Daoy (cell line): ENCODE data around the genes CH25H and RPP30.

GRCh38 chr10:88971538-88972159 is 18.9 kb upstream of the FAS start:
- RAMPAGE, long total RNA: no peak

DNA sequence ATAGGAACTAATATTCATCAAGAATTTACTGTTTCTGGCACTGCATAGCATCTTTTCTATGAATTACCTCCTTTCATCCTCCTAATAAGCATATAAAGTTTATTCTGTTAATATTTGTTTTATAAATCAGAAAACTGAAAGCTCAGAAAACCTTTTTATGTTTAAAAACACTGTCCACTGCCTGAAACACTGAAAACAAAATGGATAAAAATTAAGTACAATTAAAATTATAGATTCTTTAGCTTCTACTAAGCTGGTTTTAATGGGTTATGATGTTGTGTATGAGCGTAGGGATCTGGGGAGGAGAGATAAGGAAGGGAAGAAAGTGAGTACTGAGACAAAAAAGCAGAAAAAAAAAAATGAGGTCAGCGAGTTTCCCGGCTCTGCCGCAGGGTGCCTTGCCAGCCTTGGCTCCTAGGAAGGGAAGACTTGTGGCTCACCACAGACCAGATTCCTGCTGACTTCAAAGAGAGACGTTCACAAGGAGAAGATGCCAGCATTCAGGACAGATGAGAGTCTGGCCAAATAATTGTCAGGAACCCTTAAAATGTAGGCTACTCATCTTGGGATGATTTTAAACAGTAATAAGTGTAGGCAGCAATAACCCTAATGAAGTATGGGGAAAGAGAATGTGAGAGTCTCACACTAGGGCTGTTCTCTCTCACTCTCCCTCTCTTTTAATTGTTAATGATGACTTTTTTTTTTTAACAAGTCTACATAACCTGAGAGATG is 11.5 kb upstream of the FAS start:
- RAMPAGE, long total RNA: no peak

GRCh38 chr10:88980675-88981284 is 9.8 kb upstream of the FAS start:
- RAMPAGE, long total RNA: no peak

DNA sequence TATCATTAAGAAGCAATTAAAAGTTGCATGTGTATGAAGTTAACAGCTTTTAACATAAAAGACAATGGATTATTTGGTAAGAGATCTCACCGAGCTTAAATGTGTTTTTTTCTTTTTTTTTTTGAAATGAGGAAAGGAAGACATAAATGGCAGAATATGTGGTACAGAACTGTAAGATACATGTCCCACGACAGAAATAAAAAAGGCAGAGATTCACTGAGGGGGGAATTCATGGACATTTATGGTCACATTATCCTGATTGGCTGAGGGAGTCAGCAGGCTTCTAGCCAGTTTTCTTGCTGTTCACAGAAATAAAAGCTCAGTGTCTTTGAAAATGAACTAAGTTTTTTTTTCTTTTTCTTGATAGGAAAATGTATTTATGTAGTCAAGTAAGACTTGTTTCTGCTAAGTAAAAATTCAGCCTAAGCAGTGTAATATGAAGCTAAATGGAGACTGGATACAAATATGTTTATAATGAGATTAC is 8.2 kb upstream of the FAS start:
- RAMPAGE, long total RNA: no peak

DNA sequence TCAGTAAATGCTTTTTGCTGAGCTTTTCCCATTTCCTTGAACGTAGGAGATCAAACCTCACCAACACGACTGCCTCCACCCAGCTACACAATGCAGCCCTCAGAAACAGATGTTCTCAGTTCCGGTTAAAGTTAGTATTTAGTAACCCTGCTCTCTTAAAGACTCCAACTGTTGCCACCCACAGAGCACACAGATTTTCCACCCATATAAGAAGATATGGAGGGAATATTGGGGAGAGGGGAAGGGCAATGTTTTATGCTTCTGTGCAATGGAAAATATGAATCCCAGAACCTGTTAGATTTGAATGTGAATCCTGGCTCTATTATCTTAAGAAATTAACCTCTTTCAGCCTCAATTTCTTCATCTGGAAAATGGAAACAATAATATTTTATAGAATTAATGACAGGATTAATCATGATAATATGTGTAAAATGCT is 96.8 kb downstream of the FAS start:
- RAMPAGE, long total RNA: no peak

GRCh38 chr10:89115169-89115653 is 91.9 kb downstream of the CH25H start:
- RAMPAGE, long total RNA: no peak

- RAMPAGE, long total RNA: no peak
Observed at GRCh38 chr10:89206601-89207679, at the start of gene CH25H. Gene CH25H (minus strand): TSS chr10:89207317.

DNA sequence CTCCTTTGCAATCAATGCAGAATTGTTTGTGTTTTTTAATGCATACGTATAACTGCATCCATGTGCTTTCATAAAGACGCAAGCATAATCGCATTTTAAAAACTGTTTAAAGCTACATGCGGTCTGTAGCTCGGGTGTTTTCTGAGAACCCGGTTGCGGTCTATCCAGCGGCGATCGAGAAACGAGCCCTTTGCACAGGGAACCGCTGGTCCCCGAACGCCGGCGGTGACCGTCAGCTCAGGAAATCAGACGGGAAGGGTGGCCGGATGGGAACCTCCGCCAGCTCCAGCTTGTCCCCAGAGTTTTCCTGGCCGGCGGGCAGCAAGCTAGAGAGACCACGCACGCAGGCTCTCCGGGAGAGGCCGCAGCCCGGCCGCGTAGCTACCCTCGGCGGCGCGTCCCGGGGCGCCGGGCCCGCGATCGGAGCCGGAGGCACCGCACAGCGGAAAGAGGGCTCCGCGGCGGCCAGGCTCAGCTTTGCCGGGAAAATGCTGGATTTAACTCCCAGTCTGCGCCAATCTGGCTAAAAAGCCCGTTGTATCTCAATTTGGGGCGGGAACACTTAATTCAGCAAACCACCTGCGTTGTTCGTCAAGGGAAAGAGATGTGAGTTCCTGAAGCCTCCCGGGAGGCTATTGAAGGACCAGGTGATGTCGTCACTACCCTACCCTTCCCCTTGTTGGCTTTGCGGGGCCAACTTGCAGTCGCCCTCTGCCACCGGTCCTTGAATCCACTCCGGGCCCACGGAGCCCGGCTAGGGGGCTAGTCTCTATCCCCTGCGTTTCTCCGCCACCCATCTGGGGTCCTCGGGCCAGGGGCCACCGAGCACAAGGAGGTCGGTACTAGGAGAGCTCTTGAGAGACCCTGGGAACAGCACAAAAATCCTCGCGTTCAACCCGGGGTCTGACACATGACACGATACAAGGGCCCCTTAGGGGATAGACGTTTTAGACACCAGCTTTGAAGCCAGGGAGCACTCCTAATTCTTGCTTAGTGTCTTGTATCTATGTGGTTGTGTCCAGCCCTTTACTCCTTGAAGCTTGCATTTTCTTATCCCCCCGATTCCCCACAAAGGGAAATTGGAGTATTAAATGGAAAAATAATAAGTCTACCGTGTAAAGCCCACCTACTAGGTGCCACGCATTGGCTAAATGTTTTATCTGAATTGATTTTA is 950 bp upstream of the CH25H start:
- RAMPAGE, long total RNA: no peak

- RAMPAGE, long total RNA: no peak
Observed at GRCh38 chr10:89284001-89284693, 17.7 kb upstream of the IFIT2 start.

DNA sequence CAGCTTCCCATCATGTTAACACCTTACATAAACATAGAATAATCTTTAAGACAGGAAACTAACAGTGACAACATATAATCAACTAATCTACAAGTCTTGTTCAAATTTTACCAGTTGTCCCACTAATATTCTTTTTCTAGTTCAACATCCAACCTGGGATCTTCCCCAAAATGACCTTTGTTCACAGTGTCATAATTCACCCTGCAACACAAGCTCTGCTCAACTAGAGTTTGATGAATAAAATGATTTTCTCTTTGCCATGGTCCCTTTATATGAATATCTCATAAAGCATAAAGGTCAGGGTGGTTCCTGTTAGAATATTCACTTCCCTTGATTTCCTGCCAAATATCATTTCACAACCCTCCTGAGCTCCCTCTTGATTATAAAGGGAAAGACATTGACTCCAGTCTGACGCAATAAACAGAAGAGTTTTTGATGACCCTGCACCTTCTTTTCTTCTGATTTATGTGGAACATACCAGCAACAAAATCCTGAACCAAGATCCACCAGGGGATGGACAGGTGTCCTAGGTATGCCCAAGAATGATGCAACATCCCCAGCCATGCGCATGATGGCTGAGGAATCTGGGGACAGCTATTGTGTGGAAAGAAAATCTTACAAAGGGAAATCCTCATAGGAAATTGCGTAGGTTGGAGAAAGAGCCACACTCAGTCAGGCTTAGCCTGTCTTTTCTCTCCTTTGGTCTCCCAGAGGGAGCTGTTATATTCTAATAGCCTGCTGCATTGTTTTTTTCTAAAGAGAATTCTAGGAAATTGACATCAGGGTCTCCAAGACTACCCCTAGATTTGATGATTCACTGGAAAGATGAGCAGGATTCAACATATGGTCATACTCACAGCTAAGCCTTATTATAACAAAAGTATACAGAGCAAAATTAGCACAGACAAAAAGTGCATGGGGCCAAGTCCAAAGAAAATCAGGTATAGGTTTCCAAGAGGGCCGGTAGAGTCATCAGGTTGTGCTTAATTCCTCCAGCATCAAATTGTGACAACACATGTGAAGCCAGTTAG is 18.8 kb downstream of the IFIT3 start:
- RAMPAGE, long total RNA: no peak

DNA sequence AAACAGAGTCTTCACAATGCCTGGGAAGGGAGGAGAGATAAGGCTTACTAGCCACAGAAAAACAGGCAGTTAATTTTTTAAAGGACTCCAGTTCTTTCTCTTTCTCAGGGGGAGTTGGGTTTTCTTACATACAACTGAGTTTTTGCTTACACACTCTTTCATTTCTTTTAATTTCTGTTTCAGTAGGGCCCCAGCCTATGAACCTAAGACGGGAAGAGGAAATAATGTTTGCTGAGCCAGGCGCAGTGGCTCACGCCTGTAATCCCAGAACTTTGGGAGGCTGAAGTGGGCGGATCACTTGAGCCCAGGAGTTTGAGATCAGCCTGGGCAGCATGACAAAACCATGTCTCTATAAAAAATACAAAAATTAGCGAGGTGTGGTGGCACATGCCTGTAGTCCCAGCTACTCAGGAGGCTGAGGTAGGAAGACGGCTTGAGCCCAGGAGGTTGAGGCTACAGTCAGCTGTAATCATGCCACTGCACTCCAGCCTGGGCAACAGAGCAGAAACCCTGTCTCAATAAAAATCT is 23.1 kb downstream of the IFIT3 start:
- RAMPAGE, long total RNA: no peak

GRCh38 chr10:89403853-89404556 is 10.4 kb upstream of the IFIT5 start:
- RAMPAGE, long total RNA: no peak

- RAMPAGE, long total RNA: no peak
Observed at GRCh38 chr10:90453668-90453999, 404.2 kb downstream of the HTR7 start.

GRCh38 chr10:90871249-90871569 is 565 bp upstream of the RPP30 start:
- RAMPAGE, long total RNA: no peak

DNA sequence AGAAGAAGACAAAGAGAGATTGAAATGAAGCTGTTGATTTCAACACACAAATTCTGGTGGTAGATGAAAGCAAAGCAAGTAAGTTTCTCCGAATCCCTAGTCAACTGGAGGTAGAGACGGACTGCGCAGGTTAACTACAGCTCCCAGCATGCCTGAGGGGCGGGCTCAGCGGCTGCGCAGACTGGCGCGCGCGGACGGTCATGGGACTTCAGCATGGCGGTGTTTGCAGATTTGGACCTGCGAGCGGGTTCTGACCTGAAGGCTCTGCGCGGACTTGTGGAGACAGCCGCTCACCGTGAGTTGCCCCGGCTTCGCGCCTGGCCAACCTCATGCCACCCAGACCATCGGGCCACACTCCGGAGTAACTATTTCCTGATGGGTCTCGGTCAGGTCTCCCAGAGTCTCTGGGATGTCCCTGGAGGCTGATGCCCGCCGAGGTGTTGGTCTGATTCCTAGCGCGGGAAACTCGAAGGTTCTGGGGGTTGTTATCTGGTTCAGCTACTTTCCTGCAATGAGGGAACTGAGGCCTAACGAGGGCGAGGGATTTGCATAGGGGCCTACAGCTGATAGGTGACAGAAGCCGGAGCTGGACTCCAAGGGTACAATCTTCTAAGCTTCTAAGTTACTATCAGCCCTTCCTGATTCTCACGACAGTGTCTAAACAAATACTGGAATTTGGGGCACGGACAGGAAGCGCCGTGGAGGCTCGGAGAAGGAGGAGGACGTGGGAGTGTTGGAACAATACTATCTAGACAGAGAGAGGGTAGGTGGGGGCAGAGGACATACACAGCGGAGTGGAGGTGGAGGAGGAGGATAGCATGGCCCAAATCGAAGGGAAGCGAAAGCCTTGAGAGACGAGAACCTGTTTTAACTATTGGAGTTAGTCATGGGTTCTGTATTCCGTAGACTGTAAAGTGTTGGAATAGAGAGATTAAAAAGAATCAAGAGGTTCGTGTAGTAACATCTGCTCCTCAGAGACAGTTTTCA is at the start of gene RPP30:
Gene RPP30, plus strand, starts transcription at position 201 of the 987 bp plus-strand sequence.
- RAMPAGE, long total RNA: start-site peak on the plus strand centred at position 203 of the sequence, 28 bp wide, 268 and 133 reads in 2 replicates

- RAMPAGE, long total RNA: no peak
Observed at GRCh38 chr10:90912752-90913643, 7.9 kb downstream of the ANKRD1 start.

DNA sequence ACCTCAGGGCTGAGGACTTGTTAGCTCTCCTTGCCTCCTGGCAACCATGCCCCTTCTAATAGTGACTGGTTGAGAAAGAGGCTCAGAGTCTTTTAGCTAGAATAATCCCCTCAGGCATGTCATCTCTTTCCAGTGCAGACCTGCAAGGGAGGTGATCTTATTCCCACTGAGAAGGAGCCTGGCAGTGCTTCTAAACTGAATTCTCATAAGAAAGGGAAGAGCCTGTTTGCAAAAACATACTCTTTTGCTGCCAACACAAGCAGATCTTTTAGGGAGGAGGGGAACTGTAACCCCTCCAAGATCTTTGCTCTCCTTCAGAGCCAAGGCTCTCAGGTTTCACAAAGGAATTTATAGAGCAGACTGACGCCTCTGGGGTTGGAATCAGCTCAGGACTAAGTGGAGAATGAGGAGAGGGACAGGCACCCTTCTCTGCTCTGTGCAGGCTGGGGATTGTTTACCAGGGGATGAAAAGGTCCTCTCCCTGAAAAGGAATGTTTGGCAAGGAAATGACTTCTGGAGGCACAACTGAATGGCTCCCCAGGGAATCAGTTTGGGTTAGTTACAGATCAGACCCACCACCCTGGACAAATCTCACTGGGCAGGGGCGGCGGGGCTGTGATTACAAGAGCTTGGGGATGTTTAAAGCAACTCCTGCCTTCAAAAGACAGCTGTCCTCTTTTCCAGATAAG is 9.5 kb upstream of the ANKRD1 start:
- RAMPAGE, long total RNA: no peak

DNA sequence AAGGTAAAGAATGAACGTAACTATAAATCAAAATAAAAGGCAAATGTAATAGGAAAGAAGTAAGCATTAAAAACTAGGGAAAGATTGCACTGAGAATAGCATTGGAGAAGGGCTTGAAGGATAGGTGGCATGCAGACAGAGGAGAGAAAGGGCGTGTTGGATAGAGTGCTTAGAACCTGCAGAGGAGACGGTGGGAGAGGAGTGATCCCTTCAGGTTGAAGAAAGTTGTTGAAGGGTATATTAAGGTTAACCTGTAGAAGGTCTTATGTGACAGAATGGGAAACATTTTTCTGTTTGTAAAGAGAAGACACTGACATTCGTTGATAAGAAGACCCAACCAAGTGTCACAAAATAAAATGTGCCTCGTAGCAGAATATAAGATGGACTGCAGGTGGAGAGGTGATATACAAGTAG is 1.4 kb downstream of the PCGF5 start:
- RAMPAGE, long total RNA: no peak

DNA sequence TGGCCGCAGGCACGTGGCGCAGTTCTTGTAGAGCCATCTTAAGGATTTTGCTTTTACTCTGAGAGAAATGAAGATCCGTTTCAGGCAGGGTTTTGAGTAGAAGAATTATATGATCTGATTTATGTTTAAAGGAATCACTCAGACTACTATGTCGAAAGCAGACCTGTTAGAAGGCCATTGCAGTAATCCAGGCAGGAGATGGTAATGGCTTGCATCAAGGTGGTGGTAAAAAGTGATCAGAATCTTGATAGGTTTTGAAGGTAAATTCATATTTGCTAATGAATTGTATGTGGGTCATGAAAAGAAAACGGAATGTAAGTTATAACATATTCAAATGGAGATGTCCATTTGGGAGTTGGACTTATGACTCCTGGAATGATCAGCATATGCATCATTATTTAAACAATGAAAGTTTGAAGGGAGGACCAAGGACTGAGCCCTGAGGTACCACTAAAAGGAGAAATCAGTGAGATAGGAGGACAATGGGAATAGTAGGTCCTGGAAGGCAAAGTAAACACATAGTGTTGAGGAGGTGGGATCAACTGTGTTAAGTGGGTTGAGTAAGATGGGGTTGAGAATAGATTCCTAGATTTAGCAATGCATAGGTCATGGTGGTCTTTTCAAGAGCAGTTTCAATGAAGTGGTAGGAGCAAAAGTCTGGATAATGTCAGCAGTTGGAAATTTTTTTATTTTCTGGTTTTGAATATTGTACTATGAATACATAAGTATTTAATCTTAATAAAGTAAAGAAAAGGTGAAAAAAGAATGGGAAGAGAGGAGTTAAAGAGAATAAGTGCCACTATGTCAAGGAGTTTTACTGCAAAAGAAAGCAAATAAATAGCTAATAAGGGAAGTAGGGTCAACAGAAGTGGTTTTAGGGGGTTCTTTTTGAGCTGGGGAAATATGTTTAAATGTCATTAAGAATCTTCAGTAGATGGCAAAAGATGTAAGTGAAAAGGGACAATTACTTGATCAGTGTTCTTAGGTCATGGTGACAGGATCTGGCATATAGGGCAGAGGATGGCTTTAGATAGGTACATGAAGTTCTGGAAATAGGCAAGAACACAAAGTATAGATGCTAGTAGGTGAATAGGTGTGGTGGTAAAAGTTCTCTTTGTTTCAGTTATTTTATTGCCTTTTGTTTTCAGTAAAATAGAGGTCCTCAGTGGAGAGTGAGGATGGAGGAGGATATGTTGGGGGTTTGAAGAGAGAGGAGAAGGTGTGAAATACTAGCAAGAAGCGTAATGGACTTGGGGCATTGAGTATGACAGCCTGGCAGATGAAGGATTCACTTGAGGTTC is 11.6 kb downstream of the PCGF5 start:
- RAMPAGE, long total RNA: no peak

DNA sequence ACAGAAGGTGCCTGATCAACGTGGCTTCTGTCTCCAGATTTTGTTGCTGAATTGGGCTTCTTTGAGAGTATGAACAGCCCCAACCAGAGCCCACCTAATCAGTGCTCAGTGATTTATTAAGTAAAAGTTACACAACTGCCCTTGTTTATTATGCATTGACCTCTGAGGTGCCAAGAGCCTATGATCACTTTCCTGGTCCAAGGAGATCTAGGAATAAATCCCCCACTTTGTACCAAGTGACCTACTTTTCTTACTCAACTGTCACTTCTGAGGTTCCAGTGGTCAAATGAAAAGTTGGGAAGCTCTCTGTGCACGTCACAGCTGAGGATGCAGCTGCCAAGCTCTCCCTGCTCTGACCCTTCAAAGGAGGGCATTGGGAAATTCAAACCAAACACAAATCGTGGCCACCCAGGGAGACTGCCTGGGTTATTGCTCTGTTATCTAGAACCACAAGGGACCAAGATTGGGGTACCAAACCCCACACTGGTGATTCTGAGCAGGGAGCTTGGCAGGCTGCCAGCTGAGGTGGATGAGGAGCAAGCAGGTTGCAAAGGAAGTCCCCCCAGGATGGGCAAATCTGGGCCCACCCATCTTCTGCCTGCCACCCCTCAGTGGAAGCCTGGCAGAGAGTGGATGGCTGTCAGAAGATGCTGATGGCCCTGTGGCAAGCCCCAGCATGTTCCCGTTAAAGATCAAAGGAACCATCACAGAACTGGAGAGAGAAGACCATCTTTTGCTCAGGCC is 106.9 kb downstream of the PPP1R3C start:
- RAMPAGE, long total RNA: no peak